ENCODE data around the genes SLC25A38 and MYRIP.

- PRO-cap, 2 experiments = no peak in any of the 2 experiments
Measured at GRCh38 chr3:37945816-37946575, 44.6 kb upstream of the VILL start.

- PRO-cap, 2 experiments = no peak in any of the 2 experiments
Measured at GRCh38 chr3:37996789-37997258, 6.2 kb downstream of the VILL start.

DNA sequence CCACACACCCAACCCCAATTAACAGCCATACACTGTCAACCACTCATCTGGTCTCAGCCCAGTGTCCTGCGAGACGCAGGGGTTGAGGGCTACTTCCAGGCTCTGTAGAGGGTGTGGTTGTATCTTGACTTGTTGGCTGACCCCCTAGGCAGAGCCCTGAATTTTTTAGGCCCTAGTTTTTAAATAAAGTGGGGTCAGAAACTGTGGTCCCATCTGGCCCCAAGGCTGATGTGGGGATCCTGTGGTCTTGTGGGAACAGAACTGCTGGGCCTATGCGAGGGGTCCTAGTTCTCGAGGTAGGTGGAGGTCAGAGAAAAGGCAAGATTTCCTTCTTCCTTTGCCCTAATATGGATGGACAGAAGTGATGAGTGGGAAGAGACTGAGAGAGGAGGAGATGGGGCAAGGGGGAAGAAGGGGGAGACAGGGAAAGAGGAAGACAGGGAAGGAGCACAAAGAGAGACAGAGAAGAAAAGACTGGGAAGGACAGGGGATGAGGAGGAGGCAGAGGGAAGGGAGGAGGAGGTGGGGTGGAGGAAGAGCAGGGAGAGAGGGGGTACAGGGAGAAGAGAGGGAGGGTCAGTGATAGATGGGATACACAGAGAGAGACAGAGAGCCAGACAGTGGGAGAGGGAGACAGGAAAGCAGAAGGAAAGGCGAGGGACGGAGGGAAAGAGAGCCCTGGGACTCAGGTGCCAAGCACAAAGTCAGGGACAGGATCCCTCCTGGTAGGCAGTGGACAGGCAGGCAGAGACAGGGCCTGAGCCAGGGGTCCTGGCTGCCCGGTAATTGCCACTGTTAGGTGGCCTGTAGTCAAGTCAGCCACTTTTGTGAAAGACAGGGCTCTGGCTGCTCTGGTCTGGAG is 9.6 kb downstream of the VILL start:
- PRO-cap, 2 experiments = no peak in any of the 2 experiments

DNA sequence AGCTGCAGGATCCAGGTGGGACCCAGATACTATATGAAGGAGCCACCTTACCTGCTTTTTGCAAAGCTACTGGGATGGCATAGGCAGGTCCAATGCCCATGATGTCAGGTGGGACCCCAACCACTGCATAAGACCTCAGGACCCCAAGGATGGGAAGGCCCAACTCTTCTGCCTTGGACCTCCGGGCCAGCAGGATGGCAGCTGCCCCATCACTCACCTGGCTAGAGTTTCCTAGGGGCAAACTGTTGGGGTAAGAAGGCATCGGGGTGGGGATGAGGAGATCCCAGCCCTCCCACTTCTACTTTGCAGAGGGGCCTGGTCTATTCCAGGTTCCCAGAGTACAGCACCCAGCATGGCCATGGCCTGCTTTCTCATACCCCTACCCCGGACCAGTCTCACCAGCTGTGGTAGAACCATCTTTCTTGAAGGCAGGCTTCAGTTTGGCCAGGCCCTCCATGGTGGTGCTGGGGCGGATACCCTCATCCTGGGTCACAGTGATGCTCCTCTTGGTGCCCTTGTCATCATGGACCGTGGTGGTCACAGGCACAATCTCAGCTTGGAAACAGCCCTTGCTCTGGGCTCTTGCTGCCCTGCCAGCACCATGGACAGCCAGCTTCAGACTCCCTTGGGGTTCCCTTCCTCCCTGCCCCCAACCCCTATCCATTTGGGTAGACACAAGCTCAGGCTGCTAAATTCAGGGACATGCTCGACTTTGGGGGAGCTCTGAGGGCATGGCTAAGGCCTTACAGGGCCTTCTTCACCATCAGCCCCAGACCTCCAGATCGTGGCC is 10.6 kb downstream of the ACAA1 start:
- PRO-cap, 2 experiments = no peak in any of the 2 experiments

- PRO-cap, 2 experiments = no peak in any of the 2 experiments
Measured at GRCh38 chr3:38453007-38453443, 665 bp upstream of the ACVR2B start.

DNA sequence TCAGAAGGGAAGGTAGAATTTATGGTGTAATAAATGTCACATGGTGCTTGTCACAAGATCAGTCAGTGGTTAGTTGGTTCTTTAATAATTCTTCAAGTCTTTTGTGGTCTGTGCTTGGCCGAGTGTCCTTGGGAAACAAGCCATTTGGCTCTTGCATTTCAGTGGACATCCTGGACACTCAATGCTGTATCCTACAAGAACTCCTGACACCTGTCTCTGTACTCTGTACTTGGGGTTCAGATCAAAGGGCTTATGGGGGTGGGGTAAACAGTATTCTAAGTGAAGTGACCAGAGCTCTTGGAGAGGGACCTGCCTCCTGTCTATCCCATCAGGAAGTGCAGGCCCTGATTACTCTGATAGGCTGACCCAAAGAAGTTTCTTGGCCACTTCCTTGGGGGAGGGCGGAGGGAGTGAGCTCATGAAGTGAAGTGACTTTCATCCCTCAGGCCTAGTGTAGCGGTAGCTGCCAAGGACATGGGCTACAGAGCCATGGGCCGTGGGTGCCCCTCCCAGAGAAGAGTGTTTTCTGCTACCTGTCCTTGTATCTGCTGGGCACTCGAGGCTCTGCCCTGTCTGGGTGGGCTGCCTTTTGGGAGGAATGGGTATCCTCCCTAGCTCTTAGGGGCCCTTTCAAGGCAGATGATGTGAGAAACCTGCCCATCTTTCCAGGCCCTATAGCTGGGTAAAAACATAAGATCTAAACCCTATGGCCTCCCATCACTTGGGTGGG is 3.9 kb downstream of the ACVR2B start:
- PRO-cap, 2 experiments = no peak in any of the 2 experiments

DNA sequence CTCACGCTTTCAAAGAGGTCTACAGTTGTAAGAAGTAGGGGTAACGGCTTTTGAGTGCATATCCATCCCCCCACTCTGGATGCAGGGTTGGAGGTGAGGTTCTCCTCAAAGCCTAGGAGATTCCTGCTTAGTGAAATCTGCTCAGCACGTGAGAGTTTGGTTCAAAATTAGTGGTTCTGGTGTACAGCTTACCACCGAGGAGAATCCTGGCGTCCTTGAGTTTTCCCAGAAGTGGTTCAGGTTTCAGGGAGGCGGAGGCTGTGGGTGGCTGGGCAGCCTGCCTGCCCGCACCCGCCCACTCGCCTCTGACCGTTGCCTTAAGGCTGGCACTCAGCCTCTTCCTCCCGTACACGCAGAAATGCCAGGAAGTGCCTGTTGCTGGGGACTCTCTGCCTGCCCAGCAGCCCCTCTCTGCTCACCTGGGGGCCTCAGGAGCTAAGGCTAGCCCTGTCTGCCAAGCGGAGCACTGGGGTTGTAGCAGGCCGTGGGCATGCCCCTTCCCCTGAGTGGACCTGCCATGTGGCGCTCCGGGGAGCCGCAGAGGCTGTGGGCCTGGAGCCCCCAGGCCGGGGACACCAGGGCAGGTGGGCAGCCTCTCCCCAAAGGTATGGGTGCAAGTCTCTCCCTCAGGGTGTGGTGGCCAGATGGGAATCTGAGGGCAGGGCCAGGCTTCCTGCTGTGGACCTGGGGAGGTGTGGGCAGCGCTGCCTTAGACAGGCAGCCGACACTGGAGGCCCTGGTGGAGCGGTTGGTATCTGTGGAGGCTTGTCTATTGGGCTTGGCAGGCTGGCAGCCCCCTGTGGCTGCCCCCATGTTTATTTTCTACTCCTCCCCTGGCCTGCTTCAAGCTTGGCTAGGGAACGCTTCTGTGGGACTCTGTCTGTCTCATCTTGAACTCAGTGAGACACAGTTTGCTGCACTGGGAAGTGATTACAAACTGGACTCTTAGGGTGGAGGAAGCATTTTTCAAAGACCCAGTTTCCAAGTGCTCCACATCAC is 5.7 kb downstream of the ACVR2B start:
- PRO-cap, 2 experiments = no peak in any of the 2 experiments

DNA sequence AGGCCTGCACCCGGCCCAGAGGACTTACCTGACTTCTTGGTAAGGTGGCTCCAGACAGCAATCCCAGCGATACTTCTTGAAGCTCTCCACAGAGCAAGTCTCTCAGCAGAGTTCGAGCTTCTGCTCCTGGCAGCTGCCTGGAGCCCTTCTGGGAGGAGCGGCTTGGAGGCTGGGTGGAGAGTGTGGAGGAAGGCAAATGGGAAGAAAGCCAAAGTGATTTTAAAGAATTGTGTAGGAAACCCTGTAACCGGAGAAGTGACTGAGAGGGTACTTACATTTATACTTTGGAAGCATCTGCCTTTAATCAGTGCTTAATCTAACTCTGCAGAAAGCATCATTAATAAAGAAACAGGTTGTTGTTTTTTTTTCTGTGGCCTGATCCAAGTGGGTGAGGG is 91.5 kb downstream of the SCN11A start:
- PRO-cap, 2 experiments = no peak in any of the 2 experiments

DNA sequence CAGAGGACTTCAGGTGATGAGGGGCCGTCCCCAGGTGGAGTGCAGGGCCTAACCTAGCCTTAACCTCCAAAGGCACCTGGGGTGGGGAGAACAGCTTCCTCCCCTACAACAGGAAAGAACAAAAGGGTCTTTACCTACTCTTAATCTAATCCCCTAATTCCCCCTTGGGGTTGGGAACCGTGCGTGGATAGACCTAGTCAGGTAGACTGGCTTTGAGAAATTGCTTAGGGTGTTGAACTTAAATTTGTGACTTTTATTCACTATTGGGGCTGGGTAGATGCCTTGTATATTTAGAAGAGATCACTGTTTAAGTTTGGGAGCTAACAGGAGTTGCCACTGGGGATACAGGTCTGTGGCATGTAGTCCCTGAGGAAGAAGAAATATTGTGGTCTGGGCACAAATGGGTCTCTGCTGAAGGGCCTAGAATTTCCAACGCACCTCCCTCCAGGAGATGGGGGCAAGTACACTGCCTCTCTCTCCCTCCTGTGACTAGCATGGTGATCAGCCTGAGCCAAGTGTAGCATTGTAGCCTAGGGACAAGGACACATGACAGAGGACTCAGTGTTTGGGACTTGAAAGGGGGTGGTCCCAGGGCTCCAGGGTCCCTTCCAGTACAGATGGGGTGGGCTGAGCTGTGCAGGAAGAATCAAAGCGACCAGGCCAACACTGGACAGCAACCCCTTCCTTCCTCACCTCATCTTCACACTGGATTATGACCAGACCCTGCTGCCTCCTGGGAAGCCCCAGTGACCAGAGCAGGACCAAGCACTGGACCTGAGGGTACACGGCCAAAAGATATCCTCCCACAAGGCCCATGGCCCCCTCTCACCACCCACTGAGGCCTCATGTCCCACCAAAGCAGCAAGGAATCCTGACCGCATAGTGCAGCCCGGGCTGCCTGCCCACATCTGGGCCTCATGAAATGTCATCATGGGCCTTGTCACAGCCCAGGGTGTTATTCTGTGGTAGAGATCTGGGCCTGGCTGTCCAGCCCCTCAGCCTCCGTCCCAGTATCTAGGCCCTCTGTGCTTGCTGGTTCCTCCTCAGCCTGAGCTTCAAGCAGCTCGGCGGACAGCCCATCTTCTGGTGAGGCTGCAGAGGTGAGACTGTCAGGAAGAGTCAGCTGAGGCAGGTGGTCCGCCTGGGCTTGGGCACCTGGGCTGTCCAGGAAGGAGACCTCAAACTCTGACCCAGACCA is 9.7 kb downstream of the GORASP1 start:
- PRO-cap, 2 experiments = peak in 1 of 2 experiments; most common plus-strand start position 1,117 of the sequence (in 1); most common minus-strand start position 837 of the sequence (in 1)

DNA sequence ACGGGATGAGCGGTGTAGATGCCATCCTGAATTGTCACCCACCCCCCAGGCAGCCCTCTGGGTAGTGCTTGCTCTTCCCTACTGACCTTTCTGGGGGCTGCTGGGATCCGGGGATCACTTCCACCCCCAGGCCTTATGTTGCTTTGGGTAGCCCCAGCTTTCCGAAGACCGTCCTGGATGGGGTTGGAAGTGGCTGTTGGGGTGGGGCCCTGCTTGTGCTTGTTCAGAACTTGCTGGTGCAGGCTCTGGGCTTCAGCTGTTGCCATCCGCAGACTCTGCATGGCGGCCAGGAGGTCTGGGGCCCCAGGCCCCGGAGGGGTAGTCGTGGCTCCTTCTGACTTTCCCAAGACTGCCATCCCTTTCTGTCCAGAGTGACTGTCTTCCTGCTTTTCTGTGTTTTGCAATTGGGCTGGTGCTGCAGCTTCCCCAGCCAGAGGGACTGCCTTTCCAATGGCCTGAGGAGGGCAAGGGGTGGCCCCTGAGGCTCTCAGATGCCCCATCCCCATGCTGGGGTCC is 6.3 kb downstream of the XIRP1 start:
- PRO-cap, 2 experiments = no peak in any of the 2 experiments

DNA sequence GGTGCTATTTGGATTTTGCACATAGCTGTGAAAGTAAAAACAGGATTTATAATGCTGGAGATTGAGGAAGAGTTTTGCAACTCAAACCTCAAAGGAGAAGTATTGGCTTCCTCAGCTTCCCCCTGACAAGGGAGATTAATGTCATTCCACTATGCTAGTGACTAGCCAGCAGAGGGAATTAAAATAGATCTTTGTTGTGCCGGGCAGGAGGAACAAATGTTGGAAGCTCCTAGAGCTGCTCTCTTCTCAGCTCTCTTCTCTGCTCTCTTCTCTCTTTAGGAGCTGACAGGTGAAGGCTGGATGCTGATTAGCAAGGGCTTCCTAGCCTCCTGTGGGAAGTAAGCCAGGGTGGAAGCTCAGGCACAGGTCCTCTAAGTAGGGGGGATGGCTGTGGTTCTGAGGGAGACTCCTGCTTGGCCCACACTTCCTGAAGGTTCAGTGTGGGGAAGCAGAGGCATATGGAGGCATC is 29.6 kb downstream of the CX3CR1 start:
- PRO-cap, 2 experiments = no peak in any of the 2 experiments

GRCh38 chr3:39260779-39261516 is 18.9 kb downstream of the CX3CR1 start:
- PRO-cap, 2 experiments = no peak in any of the 2 experiments

- PRO-cap, 2 experiments = peak in 2 of 2 experiments; most common plus-strand start chr3:39383370 (in 1); most common minus-strand start chr3:39383546 (in 1)
Measured at GRCh38 chr3:39382940-39384165, at the start of gene SLC25A38. SLC25A38 (plus strand) TSS chr3:39383370.

GRCh38 chr3:39408684-39409295 is 2.3 kb downstream of the RPSA start:
- PRO-cap, 2 experiments = no peak in any of the 2 experiments

GRCh38 chr3:39501674-39502690 is 34.5 kb downstream of the MOBP start:
- PRO-cap, 2 experiments = no peak in any of the 2 experiments

GRCh38 chr3:39808987-39810263 is at the start of gene MYRIP:
MYRIP (plus strand) TSS chr3:39809609.
- PRO-cap, 2 experiments = no peak in any of the 2 experiments

DNA sequence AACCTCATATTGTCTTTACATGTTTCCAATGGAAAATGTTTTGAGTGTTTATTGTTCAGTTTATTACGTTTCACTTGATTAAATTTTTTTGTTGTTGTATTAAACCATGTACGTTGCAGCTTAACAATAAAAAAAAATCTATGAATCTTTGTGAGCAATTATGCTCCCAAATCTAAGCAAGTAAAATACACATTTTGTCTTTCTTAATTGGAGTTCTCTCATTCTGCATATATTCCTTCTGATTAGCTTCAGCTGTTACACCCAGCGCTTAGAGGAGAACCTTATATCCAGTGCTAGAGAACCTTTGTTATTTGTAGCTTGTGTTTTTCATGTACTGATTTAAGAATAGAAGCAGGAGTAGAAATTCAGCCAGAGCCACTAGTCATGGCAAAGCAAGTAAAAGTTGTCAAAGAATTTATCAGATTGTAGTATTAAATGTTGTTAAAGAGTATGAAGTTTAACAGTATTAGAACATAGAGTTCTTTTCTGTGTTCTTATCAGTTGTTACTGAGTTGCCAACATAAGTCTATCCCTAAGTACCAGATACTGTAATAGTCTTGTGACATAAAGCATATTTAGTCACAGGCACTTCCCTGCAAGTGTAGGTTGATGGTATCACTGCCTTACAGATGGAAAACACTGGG is 2.8 kb downstream of the EIF1B start:
- PRO-cap, 2 experiments = no peak in any of the 2 experiments

DNA sequence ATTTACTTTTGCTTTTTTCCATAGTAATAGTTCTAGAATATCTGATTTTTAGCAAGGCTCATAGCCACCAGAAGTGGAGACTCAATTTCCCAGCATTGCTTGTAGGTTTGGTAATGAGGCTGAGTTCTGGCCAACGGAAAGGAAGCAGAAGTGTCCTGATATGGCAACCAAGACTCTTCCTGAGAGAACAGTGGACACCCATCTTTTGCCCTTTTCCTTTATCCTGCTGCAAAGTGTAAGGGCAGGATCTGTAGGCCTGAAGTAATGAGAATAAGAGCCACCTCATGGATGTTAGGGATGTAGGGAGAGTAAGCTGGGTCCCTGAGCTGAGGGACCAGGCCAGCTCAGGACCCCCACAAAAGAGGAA is 13.0 kb upstream of the RPL14 start:
- PRO-cap, 2 experiments = no peak in any of the 2 experiments

DNA sequence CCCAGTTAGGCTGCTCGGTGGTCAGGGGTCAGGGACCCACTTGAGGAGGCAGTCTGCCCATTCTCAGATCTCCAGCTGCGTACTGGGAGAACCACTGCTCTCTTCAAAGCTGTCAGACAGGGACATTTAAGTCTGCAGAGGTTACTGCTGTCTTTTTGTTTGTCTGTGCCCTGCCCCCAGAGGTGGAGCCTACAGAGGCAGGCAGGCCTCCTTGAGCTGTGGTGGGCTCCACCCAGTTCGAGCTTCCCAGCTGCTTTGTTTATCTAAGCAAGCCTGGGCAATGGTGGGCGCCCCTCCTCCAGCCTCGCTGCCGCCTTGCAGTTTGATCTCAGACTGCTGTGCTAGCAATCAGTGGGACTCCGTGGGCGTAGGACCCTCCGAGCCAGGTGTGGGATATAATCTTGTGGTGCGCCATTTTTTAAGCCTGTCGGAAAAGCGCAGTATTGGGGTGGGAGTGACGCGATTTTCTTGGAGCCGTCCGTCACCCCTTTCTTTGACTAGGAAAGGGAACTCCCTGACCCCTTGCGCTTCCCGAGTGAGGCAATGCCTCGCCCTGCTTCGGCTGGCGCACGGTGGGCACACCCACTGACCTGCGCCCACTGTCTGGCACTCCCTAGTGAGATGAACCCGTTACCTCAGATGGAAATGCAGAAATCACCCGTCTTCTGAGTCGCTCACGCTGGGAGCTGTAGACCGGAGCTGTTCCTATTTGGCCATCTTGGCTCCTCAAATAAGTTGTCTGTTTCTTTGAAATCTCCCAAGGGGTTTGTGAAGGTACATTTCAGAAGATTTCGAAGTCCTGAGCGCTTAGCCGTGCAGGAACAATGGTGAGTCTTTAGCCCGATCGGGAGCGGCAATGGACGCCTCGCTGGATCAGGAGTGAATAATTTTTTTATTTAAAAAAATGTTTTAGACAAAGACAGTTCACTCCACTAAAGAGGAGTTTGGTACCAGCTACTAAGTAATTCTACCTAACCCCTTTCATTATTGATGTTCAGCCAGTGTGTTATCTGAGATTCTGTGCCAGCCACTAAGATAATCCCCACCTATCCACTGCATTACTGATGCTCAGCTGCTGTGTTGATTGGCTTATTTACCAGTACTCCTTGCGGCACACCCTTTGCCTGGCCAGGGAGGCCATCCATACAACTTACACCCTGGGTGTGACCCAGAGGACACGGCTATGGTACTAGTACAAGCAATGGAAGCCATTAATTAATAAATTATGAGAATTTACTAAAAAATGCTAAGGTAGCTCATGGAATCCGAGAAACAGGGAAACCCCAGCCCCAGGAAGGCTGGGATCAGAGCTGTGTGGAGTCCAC is 291.1 kb upstream of the CTNNB1 start:
- PRO-cap, 2 experiments = no peak in any of the 2 experiments

- PRO-cap, 2 experiments = peak in 1 of 2 experiments; most common plus-strand start chr3:41237116 (in 1)
Measured at GRCh38 chr3:41236857-41237577, 37.7 kb downstream of the CTNNB1 start.

Measured in monocyte (primary cell).